ENCODE measurements around a stretch of chr17.

DNA sequence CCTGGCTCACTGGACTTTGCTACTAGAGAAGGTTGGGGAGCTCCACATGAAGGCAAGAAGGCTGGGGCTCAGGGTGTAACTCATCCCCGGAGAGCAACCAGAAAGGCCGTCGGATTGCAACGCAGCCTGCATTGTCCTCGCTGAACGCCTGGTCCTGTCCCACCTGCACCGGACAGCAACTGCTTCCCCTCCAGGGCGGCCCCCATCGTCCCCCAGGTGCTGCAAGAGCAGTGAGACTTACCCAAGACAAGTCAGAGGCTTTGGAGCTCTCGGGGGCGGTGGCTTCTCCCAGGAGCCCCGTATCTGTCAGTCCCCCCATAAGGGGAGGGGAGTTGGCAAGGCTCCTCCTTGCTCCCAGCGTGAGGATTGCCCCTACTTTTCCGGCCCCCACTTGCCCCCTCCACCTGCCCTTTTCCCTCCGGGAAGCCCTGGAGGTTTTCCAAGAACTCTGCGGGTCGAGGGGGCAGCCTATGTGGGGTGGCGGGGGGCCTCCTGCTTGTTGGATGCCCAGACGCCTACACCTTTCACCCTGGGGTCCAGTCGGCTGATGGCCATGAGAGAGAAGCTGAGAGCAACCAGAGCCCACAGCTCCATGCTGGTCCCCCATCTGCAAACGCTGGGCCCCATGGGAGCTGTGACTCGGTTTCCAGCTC is 18.5 kb downstream of the METRNL start:
- RRBS, 2 experiments, result 69 to 70% methylated on average over 7 to 8 of the region's 22 CpGs

DNA sequence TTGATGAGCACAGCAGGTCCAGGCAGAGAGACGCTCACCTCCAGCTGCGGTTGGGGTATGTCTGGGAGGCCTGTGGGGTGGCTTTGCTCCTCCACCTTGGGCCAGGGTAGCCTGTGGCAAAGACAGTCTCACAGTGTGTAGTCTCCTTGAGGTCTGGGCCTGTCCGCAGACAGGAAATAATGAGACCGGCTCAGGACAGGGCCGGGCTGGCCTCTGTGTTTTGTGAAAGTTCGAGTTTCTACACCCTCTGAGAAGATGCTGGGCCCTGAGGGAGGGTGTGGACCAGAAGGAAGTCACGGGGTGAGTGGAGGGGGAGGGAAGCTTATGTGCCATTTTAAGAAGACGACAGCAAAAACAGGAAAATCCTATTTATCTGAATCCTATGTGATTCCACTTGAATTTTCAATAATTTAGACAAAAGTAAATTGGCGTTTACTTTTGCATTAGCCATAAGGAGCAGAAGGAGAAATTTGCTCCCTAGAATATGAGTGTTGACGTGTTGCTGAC is 103.4 kb downstream of the METRNL start:
- RRBS, 2 experiments, result no CpG with 5 or more reads among the region's 10 CpGs